Skeletal muscle satellite cell (primary cell): ENCODE measurements around a stretch of chr21.

DNA sequence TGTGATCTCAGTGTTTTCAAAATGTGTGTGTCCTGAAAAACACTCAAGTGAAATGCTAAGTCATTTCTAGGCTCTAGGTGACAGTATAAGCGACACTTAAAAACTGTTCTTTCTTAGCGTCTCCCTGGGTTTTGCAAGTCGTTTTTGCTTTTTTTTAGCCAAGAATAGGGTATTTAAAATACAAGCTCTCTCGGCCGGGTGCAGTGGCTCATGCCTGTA lies 5394.2 kb upstream of the TPTE start:
- CAGE, long polyA plus RNA: no peak

DNA sequence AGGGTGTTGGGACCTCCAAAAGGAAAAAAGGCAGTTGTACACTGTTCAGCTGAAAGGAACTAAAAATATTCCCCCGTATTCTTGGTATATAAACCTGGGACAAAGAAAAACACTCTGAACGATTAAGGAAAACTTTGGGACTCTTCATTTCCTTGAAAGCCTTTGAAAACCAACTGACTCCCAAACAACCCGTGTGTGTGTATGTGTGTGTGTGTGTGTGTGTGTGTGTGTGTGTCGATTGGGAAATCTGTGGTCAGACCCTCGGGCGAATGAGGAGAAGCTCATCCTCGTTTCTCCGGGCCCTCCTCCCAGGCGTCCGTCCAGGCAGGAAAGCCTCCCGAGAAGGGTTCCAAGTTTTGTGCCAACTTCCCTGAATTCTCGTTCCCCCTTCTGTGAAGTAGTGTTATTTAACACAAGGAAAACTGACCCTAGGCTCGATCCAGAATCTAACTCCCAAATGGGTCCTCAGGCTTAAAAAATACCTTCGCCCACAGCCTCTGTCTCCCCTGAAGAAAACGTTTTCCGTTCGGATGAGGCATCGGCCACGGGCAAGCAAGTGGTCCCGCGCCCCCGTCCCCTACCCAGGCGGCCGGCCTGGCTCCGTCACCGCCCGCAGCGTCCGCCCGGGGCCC lies 4411.6 kb upstream of the TPTE start:
- CAGE, long polyA plus RNA: no peak

GRCh38 chr21:6110845-6111361 lies 4410.5 kb upstream of the TPTE start:
- CAGE, long polyA plus RNA: no peak

DNA sequence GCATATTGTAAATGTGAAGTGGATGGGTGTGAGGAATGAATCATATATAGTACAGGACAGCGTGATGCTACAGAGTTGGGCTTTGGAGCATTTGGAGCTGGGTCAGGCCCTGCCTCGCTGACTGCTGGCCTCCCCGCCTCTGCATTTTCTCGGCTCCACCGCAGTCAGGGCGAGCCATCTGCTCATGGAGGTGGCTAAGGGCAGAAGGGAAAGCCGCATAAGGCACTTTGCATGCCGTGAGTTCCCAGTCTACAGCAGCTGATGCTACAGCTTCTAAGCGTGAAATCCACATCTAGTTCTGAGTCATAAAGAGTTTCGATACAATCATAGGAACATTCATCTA lies 2768.0 kb upstream of the TPTE start:
- CAGE, long polyA plus RNA: no peak

GRCh38 chr21:8254837-8255784 lies 2266.3 kb upstream of the TPTE start:
- CAGE, long polyA plus RNA: no peak

DNA sequence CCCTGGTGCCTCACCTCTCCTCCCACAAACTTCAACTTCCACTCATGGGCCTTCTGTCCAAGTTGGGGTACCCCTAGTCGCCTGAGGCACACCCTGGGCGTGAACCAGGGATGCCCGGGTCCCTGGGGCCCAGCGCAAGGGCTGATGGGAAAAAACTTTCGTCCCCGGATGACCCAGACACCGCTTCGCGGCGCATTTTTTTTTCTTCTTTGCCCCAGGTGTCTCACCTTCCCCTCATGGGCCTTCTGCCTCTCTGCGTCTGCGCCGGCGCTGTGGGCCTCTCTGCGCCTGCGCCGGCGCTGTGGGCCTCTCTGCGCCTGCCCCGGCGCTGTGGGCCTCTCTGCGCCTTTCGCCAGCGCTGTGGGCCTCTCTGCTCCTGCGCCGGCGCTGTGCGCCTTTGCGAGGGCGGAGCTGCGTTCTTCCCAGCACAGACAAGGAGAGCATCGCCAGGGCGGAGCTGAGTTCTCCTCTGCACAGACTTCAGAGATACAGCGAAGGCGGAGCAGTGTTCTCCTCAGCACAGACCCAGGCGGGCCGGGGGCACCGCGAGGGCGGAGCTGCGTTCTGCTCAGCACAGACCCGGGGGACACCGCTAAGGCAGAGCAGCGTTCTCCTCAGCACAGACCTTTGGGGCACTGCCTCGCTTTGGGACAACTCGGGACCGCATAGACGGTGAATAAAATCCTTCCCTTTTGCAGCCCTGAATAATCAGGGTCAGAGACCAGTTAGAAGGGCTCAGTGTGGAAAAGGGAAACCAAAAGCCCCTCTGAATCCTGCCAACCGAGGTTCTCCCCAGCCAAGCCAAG lies 1706.0 kb upstream of the TPTE start:
- CAGE, long polyA plus RNA: no peak

DNA sequence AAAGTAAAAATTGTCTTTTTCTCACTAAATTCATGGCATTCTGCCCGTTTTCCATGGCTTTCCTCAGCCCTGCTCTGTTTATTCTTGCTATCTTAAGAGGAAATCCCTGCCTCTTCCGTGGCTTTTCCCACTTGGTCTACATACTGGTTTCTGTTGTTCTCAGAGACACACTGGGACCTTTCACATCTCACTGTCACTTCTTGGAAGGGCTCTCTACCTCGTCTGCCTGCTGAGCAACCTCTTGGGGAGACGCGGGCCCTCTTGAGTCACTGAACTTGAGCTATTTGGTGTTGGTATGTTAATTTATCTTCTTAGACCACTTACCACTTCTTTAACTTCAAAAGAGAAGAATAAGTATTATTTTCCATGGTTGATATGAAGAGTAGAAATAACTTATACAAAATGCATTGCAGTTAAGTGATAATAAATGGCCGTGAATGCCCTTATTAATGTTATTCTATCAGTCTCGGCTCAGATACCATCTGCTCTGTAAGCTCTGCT lies 1671.5 kb upstream of the TPTE start:
- CAGE, long polyA plus RNA: no peak

DNA sequence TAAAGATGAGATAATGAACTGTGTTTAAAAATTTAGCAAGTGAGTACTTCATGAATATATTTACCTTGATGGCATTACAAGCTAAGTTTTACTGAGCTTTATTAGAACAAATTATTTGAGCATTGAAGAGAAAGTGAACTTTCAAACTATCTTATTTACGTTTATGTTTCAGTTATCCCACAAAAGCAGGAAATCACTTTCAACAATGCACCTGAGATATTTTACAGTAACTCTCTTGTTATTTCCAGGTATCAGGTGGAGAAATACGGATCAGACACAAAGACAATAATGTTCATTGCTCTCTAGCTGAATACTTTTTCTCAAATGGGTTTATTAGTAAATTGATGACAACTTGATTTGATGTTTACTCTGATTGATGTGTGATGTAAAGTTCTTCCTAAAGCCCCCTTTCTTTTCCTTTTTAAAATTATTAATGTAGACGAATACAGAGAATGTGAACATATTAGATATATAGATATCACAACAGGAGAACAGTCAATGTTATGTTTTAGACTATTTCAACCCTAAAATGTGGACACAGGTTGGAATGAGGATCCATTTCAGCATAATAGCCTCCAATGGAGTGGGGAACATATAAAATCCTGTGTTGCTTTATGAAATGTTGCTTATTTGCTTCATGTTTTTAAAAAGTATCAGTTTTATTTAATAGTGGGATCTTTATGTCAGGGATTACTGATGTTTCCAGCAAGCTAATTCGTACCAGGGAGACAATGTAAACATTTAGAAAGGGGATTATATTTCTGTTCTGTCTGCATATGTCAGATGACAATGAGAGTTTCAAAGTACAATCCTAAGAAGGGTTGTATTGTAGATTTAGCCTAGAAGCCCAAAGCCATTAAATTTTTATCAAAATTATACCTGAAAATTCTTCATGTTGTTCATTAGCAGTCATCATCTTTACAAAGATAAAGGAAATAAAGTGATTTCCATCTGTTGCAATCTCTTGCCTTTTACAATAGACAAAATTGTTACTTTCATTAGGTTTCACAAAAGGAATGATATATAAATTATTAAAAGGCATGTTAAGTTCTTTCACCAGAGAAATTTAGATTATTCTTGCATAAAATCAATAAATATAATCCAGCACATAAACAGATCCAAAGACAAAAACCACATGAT lies 1522.2 kb upstream of the TPTE start:
- CAGE, long polyA plus RNA: no peak

- CAGE, long polyA plus RNA: no peak
These were observed 134.1 kb downstream of the LIPI start for GRCh38 chr21:14076450-14077169.

DNA sequence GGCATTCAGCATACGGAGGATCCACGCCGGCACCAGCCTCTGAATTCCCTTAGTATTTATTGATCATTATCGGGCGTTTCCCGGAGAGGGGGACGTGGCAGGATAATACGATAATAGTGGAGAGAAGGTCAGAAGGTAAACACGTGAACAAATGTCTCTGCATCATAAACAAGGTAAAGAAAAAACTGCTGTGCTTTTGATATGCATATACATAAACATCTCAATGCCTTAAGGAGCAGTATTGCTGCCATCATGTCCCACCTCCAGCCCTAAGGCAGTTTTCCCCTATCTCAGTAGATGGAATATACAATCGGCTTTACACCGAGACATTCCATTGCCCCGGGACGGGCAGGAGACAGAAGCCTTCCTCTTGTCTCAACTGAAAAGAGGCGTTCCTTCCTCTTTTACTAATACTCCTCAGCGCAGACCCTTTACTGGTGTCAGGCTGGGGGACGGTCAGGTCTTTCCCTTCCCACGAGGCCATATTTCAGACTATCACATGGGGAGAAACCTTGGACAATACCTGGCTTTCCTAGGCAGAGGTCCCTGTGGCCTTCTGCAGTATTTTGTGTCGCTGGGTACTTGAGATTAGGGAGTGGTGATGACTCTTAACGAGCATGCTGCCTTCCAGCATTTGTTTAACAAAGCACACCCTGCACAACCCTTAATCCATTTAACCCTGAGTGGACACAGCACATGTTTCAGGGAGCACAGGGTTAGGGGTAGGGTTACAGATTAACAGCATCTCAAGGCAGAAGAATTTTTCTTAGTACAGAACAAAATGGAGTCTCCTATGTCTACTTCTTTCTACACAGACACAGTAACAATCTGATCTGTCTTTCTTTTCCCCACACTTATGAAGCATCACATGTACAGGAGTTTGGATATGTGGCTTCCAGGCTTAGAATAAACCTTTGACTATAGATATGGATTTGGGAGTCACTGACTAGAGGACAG lies 65.4 kb downstream of the RBM11 start:
- CAGE, long polyA plus RNA: no peak

GRCh38 chr21:14511950-14512932 lies 33.9 kb downstream of the SAMSN1 start:
- CAGE, long polyA plus RNA: no peak

DNA sequence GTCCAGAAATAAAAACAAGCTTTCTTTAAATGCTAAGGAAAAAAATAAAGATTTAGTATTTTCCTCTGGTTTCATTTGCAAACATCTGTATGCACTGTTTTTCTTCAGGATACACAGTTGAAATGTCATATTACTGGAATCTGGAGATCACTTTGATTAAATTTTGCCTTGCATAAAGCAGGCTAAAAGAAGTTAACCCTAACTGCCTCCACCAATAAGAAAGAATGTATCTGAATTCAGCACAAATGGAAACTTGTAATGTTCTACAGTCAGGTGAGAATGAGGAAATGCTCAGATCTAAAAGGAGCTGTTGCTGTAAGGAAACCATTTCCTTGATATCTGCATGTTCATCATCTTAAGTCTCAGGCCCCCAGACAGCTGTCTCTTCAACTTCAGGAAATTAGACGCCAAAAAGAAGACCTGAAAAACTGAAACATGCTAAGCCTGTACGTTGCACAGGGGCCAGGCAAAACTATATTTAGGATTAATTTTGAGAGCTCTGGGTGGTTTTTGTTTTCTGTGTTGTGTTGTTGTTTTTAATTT lies 130.0 kb upstream of the SAMSN1 start:
- CAGE, long polyA plus RNA: no peak

GRCh38 chr21:14744424-14744984 lies 198.4 kb upstream of the SAMSN1 start:
- CAGE, long polyA plus RNA: no peak

DNA sequence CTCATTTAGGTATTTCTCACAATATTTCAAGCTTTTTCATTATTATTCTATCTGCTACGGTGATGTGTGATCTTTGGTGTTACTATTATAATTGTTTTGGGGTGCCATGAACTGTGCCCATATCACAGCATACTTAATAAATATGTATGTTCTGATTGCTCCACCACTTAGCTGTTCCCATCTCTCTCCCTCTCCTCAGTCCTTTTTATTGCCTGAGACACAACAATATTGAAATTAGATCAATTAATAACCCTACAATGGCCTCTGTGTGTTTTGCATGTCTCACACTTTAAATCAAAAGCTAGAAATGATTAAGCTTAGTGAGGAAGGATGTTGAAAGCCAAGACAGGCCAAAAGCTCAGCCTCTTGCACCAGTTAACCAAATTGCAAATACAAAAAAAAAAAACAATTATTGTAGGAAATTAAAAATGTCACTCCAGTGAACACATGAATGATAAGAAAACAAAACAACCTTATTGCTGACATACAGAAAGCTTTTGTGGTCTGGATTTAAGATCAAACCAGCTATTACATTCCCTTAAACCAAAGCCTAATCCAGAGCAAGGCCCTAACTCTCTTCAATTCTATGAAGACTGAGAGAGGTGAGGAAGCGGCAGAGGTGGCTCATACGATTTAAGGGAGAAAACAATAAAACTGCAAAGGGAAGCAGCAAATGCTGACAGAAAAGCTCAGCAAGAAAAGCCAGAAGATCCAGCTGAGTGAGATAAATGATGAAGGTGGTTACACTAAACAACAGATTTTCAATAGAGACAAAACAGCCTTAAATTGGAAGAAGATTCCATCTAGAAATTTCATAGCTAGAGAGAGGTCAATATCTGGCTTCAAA lies 81.8 kb downstream of the NRIP1 start:
- CAGE, long polyA plus RNA: no peak

GRCh38 chr21:15060499-15061639 lies 3.9 kb downstream of the NRIP1 start:
- CAGE, long polyA plus RNA: no peak

- CAGE, long polyA plus RNA: no peak
These were observed 1.5 kb upstream of the NRIP1 start for GRCh38 chr21:15066206-15066798.

DNA sequence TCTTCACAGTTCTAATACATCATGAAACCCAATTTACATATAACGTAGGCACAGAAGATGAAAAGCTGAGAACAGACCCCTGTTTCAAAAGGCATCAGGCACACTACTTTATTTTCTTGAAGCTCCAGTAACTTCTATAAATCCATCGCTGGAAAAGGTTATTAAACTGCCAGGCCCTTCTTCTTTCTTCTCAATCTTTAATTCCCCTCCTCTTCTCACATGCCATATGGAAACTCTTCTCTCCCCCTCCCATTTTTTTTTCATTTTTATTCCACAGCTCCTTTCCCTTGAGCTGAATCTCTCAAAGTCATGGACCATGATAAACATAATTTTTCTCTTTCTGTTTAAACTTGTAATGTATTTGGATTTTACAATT lies 86.2 kb upstream of the NRIP1 start:
- CAGE, long polyA plus RNA: no peak

GRCh38 chr21:15455825-15456290 lies 273.9 kb upstream of the USP25 start:
- CAGE, long polyA plus RNA: no peak

GRCh38 chr21:15791401-15791748 lies 61.6 kb downstream of the USP25 start:
- CAGE, long polyA plus RNA: no peak

DNA sequence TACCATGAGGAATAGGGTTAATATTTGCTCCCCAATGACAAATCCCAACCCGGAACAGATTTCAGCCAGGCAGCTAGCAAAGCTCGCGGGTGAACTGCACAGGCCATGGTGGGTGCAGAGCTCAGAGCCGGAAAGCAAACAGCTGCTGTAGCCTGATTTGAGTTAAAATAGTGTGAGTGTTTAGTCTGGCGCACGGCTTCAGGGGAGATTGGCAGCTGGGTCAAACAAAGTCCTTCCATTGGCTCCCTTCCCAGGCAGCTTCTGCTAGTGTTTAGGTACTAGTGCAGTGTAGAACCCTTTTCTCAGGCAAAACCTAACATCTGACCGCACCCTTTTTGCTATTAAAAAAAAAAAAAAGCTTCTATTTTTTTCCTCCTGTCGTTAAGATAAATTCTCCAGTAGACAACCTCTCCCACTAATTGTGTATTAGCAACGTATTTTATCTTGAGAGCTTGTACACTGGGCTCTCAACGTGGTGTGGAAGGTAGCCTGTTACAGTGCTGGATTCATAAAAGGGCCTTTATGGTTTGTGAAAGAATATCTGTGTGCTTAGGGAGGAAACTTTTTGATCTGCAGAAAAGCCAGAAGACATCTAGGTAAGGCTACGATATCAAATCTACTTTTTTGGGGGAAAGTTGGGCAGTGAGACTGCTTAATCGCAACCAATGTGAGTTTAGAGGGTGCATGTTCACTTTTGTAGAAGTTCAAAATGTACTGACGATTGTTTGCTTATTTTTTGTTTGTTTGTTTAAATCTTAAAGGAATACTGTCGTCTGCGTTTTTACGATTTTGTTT lies 689.6 kb downstream of the USP25 start:
- CAGE, long polyA plus RNA: no peak